GM23248 (cell line): ENCODE data around the genes SLC47A2 and TMEM11.

DNA sequence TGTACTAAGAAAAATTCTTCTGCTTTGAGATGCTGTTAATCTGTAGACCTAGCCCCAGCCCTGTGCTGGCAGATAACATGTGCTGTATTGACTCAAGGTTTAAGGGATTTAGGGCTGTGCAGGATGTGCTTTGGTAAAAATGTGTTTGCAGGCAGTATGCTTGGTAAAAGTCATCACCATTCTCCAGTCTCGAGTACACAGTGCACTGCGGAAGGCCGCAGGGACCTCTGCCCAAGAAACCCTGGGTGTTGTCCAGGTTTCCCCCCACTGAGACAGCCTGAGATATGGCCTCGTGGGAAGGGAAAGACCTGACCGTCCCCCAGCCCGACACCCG, 13.9 kb upstream of the SLC47A1 start:
- RAMPAGE, long total RNA = no peak

GRCh38 chr17:19529364-19529931, 4.2 kb upstream of the SLC47A1 start:
- RAMPAGE, long total RNA = no peak

- RAMPAGE, long total RNA = no peak
Measured at GRCh38 chr17:19644410-19644950, 4.1 kb upstream of the ALDH3A2 start.

GRCh38 chr17:19716326-19717172, at the start of gene SLC47A2:
TSS of gene SLC47A2 (minus strand) at chr17:19716584.
- RAMPAGE, long total RNA = no peak

GRCh38 chr17:19727143-19727970, 11.0 kb upstream of the SLC47A2 start:
- RAMPAGE, long total RNA = no peak

- RAMPAGE, long total RNA = no peak
Measured at GRCh38 chr17:19737904-19738640, 10.0 kb downstream of the ALDH3A1 start.

GRCh38 chr17:19744514-19745928, 3.1 kb downstream of the ALDH3A1 start:
- RAMPAGE, long total RNA = no peak

DNA sequence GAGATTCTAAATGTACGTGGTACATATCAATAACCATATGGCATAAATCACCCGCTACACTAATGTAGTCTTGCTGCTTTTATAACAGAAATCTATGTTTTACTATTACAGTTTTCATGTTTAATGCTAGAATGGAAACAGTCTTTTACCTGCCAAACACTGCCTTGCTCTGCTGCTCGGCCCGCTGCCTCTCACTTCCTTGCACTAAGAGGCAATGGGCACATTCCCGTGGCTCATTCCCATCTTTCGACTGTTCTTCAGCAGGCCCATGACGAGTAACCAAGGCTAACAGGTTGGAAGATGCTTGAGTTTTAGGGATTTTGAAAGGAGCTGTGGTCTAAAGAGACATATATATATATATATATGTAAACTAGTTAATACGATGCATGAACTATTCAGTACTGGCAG, 47.9 kb upstream of the ALDH3A1 start:
- RAMPAGE, long total RNA = no peak

GRCh38 chr17:19866907-19867247, 859 bp downstream of the ULK2 start:
- RAMPAGE, long total RNA = no peak

- RAMPAGE, long total RNA = no peak
Measured at GRCh38 chr17:21028790-21029494, 13.9 kb downstream of the USP22 start.

- RAMPAGE, long total RNA = no peak
Measured at GRCh38 chr17:21033019-21033997, 9.5 kb downstream of the USP22 start.

- RAMPAGE, long total RNA = no peak
Measured at GRCh38 chr17:21130831-21131401, 4.2 kb downstream of the DHRS7B start.

GRCh38 chr17:21167235-21167897, 40.6 kb downstream of the DHRS7B start:
- RAMPAGE, long total RNA = no peak

GRCh38 chr17:21209693-21210170, 4.2 kb downstream of the TMEM11 start:
- RAMPAGE, long total RNA = no peak

DNA sequence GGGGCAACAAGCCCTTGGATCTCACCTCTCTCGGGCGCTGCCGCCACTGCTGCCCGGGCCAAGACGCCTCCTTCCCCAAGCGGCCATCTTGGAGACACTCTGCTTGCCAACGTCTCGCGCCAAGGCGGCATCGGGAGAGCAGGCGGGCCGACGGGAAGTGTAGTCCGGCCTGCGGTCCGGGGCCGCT, at the start of gene TMEM11:
TSS of gene TMEM11 (minus strand) at position 96 of the 187 bp plus-strand sequence.
- RAMPAGE, long total RNA = no peak

- RAMPAGE, long total RNA = no peak
Measured at GRCh38 chr17:21273133-21273924, 11.2 kb upstream of the MAP2K3 start.

GRCh38 chr17:21282017-21282407, 2.5 kb upstream of the MAP2K3 start:
- RAMPAGE, long total RNA = no peak

- RAMPAGE, long total RNA = no peak
Measured at GRCh38 chr17:21282408-21282557, 2.2 kb upstream of the MAP2K3 start.

- RAMPAGE, long total RNA = no peak
Measured at GRCh38 chr17:21304225-21304672, 19.7 kb downstream of the MAP2K3 start.

- RAMPAGE, long total RNA = no peak
Measured at GRCh38 chr17:21387651-21388466, 11.7 kb downstream of the KCNJ12 start.